ENCODE measurements around the gene SRR.

- PRO-cap = no peak
Observed at GRCh38 chr17:2088521-2088942, 33.6 kb downstream of the HIC1 start.

GRCh38 chr17:2137246-2137730 lies 82.4 kb downstream of the HIC1 start:
- PRO-cap = no peak

DNA sequence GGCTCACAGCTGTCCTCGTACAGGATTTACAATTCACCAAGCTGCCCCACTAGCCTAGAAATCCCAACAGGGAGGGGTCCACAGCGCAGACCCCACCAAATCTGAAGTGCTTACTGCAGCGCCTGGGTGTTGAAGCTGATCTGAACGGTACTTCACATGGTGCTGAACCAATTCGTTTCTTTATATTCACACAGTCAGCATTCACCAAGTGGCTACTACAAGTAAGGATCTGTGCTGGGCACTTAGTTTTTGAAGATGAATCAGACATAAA lies 95.3 kb downstream of the SMG6 start:
- PRO-cap = no peak

- PRO-cap = no peak
Observed at GRCh38 chr17:2239873-2240625, 63.5 kb downstream of the SMG6 start.

GRCh38 chr17:2240626-2241189 lies 62.9 kb downstream of the SMG6 start:
- PRO-cap = no peak

DNA sequence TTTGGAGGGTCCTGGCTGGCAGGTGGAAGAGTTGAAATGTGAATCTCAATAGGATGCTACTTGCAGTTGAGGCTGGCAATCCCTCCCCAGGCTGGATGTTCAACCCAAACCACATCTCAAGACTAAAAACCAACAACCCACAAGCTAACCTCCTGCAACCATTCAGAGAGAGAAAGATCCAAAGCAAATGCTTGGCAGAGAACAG lies 27.9 kb downstream of the SMG6 start:
- PRO-cap = no peak

GRCh38 chr17:2303939-2304100 lies at the start of gene SRR:
SRR (plus strand) TSS chr17:2303950.
- PRO-cap = bidirectional peak, plus-strand start at chr17:2303956, minus-strand start at chr17:2303835

DNA sequence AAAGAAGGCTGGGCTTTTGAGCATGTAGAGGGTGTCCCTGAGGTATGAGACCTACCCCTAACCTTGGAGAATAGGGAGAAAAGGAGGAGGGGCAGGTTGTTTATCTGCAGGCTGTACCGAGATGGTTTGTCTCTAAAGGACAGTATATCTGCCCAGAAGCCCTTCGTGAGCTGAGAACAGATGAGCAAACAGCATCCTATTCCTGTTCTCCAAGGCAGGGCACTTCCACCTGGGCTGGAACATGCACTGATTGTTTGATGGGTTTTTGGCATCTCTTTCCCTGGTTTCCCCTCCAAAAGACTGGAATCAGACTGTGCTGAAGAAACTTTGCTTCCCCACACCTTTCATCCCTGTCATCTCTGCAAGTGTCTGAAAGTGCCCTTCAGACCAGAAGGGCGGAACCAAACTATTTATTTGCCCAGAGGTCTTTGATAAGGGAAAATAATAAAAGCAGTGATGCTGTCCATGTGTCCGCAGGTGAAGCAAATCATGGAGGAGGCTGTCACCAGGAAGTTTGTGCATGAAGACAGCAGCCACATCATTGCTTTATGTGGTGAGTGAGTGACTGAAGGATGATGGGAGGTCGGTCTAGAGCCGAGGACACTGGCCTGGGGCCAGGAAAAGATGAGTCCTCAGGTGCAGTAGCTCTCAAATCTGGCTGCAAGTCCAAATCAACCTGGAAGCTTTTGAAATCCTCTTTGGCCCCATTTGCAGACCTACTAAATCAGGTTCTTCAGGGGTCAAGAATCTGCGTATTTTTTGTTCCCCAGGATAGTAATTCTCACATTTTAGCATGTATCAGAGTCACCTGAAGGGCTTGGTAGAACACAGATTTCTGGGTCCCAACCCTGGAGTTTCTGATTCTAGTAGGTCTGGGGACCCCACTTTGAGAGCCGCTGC lies 6.0 kb downstream of the SGSM2 start:
- PRO-cap = no peak

DNA sequence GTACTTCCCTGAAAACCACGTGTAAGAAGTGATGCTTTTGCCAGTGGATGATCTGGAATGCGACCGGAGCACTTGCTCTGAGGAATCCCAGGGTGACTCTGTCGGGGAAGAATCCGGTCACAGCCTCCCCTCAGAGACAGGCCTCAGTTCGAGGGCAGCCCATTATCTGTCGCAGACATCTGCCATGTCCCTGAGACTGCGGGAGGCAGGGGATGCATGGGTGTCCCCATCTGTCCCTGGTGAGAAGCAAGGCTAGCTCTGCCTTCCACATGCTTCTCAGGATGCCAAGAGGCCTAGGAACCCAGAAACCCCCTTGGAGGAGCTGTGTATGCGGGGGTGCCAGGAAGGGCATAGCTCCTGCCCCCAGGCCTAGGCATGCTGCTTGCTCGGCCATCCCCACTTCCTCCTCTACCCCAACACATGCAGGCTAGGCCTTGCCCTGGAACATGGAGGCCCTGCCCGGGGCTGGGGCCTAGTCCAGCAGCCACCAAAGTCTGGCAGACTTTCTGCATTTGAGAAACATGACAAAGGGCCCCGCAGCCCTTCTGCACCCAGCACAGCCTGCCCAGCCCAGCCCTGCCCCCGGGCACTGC lies 20.5 kb downstream of the MNT start:
- PRO-cap = no peak

GRCh38 chr17:2395802-2396349 lies 5.0 kb downstream of the MNT start:
- PRO-cap = unidirectional peak, plus-strand start at chr17:2396100; unidirectional peak, plus-strand start at chr17:2396189

GRCh38 chr17:2442165-2442583 lies 41.3 kb upstream of the MNT start:
- PRO-cap = no peak

- PRO-cap = no peak
Observed at GRCh38 chr17:2508713-2509405, 2.8 kb downstream of the METTL16 start.

GRCh38 chr17:2562976-2563642 lies 30.3 kb upstream of the PAFAH1B1 start:
- PRO-cap = no peak

DNA sequence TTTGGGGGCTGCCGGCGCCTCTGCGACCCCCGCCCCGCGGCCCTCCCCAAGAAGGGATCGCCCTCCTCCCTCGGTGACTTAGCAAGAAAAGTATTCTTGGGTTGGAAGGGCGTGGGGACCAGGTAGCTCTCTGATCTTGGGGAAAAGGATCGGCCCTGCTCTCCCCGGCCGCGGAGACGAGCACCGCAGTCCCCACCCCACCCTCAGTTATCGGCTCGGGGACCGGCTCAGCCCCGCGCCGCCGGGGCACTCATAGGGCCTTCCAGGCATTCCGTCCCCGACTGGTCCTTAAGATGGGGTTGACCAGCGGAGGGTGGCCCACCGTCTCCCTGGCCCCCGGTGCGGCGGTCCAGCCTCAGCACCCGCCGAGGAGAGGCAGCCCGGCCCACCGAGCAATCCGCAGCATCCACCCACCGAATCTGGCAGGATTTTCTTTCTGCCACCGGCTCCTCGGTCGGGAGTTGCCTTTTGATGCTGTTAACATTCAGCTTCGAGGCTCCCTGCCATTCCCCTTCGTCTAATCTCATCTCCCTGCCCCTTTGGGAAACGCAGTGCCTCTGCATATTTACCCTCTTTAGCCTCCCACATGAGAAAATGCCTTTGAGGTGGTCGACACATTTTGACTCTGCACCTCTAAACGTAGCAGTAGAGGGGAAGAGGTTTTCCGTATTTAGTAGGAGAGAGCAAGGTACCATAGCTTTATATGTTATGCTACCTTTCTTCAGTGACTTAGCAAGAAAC lies 989 bp downstream of the PAFAH1B1 start:
- PRO-cap = no peak

DNA sequence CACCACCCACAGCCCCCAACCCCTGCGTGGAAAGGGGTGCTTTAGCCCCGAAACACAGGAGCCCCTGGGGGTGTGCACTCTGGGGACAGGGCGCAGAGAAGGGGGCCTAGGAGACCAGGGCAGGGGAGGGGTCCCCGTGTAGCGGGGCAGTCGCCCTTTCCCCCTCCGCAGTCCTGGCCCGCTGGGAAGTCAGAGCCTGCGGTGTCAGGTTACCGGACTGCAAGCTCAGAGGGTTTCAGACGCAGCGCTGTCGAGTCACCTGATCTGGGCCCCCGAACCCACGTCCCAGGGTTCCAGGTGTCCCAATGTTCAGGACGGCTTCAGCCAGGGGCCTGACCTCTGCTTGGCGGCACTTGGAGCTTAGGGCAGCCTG lies 6.7 kb upstream of the CCDC92B start:
- PRO-cap = no peak

DNA sequence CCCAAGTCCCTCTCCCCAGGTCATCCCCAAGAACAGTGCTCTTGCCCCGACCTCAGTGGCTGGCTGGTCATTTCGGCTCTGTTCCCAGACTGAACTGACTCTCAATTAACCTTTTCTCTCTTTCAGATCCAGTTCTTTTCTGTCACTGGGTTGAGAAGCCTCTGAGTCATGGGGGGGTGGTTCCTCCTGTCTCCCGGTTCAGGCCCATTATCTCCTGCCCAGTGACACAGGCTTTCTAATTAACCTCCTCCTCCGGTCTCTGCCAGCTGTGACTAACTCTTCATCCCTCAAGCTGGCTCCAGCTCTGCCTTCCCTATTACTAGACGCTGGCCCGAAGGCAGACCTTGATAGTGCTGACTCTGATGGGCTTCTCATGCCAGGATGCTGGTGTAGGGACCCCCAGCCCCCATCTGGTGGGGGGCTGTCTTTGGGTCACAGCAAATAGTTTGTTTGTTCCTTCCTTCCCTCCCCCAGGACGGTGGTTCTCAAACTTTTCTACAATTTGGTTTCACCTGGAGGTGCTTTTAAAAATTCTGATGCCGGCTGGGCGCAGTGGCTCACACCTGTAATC lies 16.0 kb downstream of the RAP1GAP2 start:
- PRO-cap = no peak

- PRO-cap = no peak
Observed at GRCh38 chr17:2903480-2903941, 107.3 kb downstream of the RAP1GAP2 start.

GRCh38 chr17:2949508-2950031 lies 113.8 kb downstream of the OR1D5 start:
- PRO-cap = no peak

GRCh38 chr17:2996250-2996616 lies 67.2 kb downstream of the OR1D5 start:
- PRO-cap = no peak

- PRO-cap = no peak
Observed at GRCh38 chr17:3556833-3557241, 775 bp downstream of the TRPV3 start.

All from sciatic nerve (tissue), 1 donor.